Islet of Langerhans (tissue), 1 donor: ENCODE results near the gene CASK.

DNA sequence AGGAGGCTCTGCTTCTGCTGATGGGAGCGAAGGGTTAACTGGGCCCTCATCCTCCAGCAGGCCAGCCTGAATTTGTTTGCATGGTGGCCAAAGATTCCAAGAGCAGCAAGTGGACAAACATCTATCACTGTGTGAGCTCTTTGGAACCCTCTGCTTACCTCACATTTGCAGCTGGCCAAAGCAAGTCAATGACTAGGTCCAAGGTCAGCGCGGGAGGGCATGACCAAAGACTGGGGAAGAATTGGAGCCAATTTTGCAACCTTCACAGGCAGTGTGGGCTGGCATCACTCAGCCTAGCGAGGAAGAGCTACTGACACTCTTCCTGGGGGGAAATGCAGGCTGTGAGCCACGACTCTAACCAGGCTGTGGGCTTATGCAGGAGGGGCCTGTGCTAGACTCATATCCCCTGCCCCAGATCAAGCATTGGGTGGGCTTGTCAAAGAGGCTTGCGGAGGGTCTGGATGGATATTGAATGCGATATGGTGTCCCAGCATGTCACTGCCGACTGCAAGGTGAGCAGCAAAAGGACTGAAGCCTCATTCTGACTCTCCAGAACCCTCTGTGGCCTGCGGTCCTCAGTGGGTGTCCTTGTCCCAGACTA lies 67.6 kb upstream of the ATP6AP2 start:
- RRBS, result no CpG with 5 or more reads among the region's 9 CpGs

DNA sequence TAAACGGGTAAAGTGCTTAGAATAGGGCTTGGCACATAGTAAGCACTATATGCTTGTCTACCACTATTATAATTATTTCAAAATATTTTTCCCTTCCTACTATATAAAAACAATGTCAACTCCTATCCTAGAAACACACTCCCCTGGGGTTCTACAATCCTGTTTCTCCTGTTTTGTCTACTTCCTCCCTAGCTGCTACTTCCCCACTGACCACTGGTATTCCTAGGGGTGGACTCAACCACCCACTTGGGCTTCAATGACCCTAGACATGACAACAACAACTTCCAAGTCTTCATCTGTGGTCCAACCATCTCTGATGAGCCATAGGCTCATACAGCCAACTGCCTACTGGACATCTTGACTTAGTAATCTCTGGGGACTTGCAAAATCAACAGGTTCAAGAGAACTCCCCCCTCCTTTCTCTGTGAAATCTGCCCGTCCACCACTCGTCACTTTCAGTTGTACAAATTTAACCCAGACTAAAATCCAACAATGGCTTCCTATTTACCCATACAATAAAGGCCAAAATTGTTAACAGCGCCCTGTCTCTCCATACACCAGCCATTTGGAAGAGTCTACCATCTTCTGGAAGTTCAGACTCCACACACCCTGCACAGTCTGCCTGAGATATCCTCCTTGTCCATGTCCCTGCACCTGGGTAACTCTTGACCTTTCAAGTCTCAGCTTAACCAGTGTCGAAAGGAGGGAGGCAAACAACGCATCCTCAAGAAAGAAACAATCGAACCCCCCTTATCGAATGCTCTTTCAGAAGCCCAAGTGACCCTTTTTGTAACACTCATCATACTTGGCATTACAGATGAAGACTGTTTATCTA lies 22.0 kb upstream of the CXorf38 start:
- RRBS, result no CpG with 5 or more reads among the region's 8 CpGs

DNA sequence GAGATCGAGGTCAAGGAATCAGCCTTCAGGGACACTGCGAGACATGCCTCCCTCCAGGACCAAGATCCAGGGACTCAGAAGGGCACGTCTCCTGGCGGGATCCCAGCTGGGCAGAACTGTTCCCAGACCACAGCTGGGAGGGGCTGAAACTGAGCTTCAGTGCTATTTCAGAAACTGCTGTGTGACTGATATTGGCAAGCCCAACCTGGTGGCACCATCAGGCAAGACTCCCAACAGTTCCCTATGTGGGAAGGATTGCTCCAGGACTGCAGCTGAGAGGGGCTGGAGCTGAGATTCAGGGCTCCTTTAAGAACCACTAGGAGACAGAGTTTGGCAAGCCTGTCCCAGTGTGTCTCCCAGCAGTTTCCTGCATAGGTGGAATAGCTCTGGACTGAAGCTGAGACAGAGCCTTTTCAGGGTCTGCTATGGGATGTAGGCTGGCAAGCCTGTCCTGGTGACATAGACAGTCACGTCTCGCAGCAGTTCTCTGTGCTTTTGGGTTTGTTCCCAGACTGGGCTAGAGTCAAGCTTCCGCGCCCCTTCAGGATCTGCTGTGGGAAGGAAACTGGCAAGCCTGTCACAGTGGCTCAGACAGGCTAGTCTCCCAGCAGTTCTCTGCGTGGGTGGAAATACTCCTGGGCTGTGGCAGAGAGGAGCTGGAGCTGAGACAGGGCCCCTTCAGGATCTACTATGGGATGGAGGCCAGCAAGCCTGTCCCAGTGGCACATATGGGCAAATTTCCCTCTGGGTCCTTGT lies 20.1 kb upstream of the MED14 start:
- RRBS, result no CpG with 5 or more reads among the region's 9 CpGs

DNA sequence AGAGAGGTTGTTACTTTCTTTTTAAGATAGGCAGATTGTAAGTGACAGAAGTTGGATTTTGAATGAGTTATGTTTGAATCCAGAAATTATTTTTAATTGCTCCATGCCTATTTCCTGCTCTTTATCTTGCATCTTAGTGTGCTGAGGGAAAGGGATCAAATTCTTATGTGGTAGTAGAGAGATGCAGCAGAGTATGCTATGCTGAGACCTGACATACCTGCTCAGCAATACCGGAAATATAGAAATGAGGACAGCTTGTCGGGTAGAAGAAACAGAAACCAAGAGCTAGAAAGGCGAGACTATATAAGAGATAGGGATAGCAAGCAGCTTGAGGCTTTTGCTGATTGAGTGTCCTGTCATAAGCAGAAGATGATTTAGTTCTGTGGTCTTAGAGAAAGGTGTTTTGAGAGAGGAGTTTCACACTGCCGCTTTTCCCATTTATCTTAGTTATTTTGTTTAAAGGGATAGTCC lies 31.6 kb downstream of the USP9X start:
- RRBS, result no CpG with 5 or more reads among the region's 4 CpGs

DNA sequence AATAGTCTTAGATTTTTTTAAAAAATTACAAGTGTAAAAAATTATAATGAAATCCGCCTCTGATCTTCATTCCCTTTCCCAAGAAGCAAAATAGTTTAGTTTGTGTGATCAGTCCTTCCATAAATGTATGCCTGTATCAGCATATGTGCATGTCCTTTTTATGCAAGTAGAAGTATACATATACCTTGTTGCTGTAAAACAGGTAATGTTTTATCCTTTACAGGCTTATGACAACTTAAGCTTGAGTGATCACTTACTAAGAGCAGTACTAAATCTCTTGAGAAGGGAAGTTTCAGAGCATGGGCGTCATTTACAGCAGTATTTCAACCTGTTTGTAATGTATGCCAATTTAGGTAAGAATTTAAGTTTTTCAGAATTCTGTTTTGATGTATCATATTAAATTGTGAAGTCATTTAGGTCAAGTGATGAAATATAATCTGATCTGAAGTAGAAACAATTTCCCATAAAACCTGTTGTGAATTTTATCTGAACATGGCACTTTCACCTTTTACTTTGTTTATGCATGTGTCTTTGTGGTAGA lies 115.0 kb upstream of the DDX3X start:
- RRBS, result no CpG with 5 or more reads among the region's 2 CpGs

GRCh38 chrX:41232151-41233013 lies 101.6 kb upstream of the DDX3X start:
- RRBS, result no CpG with 5 or more reads among the region's 3 CpGs

- RRBS, result no CpG with 5 or more reads among the region's 3 CpGs
These were observed 1.9 kb upstream of the DDX3X start for GRCh38 chrX:41332114-41332323.

- RRBS, result no CpG with 5 or more reads among the region's 7 CpGs
These were observed 8.4 kb downstream of the DDX3X start for GRCh38 chrX:41342453-41342754.

- RRBS, result no CpG with 5 or more reads among the region's 2 CpGs
These were observed 850 bp downstream of the GPR34 start for GRCh38 chrX:41689649-41689996.

DNA sequence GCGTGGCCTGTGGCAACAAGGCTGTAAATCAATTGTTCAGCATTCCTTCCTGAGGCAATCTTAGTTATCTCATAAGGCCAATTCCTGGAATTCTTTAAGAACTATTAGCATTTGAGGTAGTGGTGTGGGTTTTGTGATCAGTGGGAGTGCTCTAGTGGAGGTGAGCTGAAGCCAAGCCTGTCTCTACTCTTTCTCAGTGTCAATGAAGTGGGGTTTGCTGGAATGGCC lies 5.1 kb upstream of the GPR82 start:
- RRBS, result no CpG with 5 or more reads among the region's 1 CpG

- RRBS, result 12% methylated on average over 65 of the region's 155 CpGs
These were observed at the start of gene CASK for GRCh38 chrX:41922881-41923911. Gene CASK, minus strand, starts transcription at chrX:41923554.

DNA sequence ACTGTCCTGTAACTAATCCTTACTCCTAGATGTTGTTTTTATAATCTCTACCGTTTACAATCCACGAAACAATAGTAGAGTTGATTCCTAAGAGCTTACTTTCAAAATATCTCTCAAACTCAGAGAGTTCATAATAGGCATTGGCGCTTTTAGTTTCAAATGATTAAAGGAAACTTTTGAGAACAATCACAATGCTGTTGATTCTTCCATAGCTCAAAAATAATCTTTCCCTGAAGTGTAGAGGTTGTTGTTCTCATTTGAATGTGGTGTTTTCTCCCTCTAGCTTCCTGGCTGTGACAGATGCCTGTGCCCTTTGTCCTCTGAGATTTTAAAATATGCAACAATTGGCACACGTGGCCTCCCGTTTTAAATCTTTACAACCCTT lies 22.7 kb upstream of the CASK start:
- RRBS, result no CpG with 5 or more reads among the region's 5 CpGs

DNA sequence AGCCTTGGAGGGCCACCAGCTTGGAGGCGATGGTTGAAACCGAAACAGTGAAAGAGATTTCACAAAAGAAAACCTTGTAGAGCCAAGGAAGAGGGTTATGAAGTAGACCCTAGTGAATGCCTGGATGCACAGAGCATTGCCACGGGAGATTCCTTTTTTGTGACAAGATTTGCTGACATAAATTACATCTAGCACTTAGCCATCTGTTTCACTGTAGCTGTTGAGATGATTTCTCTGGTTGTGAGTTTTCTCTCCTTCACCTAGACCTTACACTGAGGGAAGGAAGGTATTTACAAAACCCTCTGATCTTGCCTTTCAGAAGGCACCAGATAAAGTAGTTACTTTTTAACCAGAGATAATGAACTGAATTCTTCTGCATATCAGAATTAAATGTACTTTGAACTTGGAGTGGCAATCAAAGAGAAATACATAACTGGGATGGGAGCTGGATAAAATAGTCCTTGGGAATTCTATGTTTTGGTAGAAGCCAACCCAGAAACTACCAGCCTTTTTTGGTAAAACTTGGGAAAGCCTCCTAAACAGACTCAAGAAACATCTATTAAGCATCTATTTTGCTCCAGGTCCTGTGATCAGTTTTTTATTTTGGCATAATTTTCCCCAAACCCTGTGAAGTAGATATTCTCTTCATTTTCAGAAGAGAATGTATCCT lies 104.3 kb upstream of the CASK start:
- RRBS, result no CpG with 5 or more reads among the region's 3 CpGs

DNA sequence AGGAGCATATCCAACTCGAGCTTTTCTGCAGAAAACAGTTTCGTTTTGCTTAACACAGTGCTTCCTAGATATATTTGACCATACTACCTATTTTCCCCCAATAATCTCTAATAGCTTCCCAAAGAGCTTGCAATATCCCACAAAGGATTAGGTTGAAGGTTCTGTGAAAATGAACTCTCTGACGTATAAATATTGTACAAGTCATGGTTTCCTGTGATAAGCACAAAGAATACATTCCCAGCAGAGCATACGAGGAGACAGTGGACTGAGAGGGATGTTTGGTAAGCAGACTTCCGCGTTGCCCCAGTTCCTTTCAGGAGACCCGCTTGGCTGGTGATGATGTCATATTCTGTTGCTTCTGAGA lies 323.8 kb upstream of the CASK start:
- RRBS, result no CpG with 5 or more reads among the region's 7 CpGs

- RRBS, result no CpG with 5 or more reads among the region's 1 CpG
These were observed 38.3 kb downstream of the PPP1R2C start for GRCh38 chrX:42739700-42740059.

DNA sequence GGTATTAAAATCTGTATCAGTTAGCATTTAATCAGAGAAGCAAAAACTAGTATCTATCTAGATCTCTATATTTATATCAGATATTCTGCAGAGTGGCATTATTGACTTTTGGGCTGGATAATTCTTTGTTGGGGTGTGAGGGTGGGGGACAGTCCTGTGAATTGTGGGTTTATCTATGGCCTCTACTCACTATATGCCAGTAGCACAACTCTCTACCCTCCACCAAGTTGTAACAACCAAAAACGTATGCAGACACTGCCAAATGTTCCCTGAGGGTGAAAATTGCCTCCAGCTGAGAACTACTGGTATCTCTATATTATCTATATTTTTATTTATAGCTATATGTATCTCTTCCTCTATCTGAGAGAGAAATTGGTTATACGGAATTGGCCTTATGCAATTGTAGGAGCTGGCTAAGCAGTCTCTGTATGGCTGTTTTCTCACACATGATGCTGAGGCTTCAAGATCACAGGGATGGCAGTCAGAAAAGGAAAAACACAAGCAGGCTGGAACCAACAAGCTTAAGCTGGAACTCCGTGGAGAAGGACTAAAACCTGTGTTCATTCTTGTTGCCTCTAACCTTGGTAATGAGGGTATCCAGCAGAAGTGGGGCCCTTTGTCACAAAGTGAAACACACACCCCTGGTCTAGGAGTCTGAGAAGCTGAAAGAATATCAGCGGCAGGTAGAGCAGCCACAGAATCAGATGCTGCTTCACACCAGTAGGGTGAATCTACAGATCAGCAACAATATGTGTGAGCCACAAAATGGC lies 166.4 kb upstream of the PPP1R2C start:
- RRBS, result no CpG with 5 or more reads among the region's 4 CpGs

DNA sequence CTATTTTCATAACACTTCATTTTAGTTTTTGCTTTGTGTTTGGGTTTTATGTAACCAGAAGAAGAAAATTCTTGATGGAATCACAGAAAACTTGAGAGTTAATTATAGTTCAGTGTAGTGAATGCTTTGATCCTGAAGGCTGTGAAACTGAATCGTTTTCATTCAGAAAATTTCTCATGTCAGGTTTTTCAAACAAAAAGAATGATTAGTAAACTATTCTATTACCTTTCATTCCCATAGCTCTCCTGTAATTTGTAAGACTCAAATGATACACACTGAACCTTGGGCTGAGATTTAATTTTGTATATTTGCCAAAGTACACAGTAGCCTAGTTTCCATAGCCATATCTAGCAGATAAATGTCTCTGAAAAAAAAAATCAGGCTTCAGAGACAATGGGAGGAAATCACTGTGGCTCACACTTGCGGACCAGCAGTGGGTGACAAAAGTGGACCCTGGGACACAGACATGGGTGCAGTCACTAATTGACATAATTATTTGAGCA lies 46.5 kb downstream of the MAOA start:
- RRBS, result no CpG with 5 or more reads among the region's 2 CpGs

GRCh38 chrX:43881273-43882128 lies 749 bp downstream of the MAOB start:
- RRBS, result no CpG with 5 or more reads among the region's 20 CpGs

DNA sequence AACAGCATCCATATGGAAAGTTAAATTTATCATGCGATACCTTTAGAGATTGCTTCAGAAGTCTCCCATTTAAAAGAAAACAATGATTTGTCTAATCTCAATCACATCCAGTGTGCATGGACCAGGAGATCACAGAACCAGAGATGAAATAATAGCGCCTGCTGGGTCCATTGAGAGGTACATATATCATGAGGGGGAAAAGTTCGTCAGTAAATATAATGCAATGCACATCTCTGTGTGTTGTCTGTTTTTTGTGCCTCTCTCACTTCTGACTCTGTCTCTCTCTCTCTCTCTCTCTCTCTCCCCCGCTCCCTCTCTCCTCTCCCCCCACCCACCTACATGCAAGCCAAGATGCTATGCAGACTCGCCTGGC lies 92.1 kb downstream of the FUNDC1 start:
- RRBS, result no CpG with 5 or more reads among the region's 5 CpGs

DNA sequence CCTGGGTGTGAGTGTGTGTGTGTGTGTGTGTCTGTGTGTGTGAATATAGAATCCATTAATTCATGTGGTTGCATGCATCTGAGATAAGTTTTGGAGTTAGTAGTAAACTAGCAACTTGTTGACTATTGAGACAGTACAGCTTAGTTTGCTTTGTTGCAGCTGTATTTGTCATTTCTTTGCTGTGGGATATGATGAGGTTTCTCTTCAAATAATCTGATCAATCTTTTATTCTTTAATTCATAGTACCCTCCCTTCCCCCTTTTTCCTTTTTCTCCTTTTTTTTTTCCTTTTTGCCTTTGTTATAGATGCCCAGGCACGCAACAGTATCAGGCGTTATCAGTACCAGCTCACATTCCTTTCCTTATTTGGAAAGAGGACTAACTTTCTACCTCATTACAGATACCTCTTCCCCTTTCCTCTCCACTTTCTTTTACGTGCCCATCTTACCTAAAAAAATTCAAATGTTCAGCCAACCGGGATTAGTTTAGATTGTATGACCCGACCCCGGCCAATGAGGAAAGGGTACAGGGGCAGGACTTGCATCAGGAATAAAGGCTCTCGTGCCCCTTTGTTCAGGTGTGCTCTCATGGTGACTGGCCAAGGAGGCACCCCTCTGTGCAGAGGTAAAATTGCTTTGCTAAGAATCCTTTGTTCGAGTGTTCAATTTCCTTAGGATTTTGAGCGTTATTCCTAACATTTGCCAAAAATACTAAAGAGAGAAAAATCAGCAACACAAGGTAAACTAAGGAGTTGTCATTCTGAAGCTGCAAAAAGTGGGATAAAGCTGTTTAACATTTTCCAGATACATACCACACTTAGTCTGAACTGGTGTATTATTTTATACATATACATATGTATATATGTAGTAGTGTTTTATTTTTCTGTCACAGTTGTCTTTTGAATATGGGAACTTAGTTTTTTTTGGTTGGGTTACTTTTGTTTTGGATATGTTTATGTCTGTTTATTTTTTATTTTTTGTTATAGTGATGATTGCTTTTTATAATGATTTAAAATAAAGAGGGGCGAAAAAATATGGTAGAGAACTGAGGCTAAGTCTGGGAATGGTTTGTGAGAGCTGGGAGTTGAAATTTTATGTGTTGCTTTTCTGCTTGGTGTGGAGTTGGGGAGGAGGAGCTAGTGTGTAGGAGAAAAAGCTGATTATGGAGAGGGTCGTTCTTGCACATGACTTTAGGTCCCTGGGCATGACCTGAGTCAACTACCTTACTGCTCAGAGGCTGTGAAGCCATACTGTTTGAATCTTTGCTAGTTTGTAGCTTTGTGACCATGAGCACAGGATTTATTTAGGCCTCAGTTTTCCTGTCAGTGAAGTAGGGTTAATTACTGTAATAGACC lies 78.1 kb downstream of the KDM6A start:
- RRBS, result no CpG with 5 or more reads among the region's 11 CpGs